H9 (cell line): ENCODE measurements around a stretch of chr20.

DNA sequence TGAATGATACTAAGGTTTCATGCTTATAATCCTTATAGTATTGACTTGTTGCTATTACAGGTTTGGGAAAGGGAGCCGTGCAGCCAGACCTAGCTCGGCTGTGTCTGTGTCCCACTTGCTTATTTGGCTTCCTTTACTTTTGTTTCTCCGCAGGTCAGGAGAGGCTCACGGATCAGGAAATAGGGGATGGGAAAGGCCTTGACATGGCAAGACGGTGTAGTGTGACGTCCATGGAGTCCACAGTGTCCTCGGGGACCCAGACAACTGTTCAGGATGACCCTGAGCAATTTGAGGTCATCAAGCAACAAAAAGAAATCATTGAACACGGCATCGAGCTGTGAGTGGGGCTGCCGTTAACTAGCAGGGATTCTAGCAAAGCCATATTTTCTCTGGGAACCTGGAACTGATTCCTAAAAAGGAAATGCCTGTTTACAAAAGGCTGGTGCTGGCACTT lies 54.4 kb downstream of the ARFGEF2 start:
- PRO-cap: no peak

DNA sequence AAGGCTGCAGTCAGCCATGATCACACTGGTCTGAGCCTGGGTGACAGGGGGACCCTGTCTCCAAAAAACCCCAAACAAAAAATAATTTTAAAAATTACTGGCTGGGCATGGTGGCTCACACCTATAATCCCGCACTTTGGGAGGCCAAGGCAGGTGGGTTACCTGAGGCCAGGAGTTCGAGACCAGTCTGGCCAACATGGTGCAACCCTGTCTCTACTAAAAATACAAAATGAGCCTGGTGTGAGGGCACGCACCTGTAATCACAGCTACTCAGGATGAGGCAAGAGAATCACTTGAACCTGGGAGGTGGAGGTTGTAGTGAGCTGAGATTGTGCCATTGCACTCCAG lies 58.8 kb downstream of the CSE1L start:
- PRO-cap: no peak

- PRO-cap: no peak
Observed at GRCh38 chr20:49124282-49124733, 63.8 kb downstream of the STAU1 start.

DNA sequence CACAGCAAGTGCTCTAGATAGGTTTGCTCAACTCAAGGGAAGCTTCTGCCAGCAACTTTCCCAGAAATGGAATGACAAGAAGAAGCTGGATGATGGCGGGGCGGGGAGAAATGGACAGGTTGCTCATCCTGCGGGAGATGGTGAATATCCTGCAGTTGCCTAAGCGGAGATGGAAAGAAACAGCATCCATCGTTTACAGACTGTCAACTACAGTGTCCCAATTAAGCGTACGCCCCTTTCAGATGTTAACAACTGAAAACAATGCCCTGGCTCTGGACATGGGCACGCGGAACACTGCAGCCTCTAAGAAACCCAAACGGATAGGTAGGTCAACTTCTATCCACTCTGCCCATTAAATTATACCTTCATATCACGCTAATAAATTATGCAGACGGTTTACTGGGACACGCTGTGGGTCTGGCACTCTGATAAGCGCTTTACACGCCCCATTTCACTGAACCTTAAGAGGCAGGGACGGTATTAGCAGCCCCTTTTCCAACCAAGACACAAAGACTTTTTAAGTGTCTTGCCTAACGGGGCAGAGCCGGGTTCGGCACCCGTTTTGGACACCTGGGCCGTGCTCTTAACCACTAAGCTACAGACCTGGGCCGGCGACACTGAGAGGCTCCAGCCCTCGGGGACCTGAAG lies 890 bp downstream of the STAU1 start:
- PRO-cap: no peak

- PRO-cap: no peak
Observed at GRCh38 chr20:49244059-49244820, 25.0 kb downstream of the DDX27 start.

DNA sequence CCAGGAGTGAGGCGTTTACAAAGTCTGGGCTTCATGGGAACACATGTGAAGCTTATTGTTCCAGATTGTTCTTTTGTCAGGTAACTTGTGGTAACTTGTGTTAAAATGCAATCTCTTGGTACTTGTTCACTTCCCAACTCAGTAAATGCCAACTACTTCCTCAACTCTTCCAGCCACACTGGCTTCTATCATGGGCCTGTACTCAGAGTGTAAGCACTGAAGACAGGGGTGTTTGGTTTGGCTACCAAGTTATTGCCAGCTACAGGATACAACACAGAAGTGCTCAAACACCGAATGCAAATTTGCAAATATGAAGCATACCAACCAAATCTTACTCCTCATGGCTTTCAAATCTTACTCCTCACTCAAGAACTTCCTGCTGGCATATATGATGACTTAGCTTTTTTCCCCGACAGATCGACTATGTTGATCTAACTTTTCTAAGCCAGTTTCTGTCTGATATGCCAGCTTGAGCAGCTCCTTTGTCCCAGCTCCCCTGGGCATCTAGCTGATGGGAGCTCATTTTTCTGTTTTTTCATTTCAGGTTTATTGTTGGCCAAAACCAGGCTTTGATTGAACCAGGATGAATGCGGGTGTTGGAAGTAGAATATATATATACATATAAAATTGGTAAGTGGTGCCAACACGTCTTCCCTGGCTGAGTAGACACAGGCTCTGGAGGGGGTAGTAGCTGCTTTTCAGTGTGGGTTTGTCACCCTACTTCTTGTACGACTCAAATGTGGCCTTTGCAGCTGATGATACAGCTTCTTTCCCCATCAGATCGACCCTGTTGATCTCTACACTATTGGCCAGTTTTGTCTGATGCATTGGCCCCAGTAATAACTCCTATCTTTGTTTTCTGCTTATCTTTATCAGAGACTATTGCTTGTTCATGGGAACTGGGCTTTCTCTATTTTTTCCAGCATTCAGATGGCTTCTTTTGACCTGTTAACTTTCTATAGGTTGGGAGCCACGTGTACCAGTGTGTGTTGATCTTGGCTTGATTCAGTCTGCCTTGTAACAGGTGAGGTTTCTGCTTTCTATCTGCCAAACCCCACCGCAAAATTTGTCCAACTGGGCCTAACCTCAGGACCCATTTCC lies 2.4 kb upstream of the ZNFX1 start:
- PRO-cap: bidirectional peak, plus-strand start at position 254 of the sequence, minus-strand start at position 183 of the sequence; bidirectional peak, plus-strand start outside the sequence, minus-strand start at position 1,012 of the sequence

GRCh38 chr20:49281042-49282172 lies 3.5 kb upstream of the ZNFX1 start:
- PRO-cap: bidirectional peak, plus-strand start at chr20:49281184, minus-strand start at chr20:49280952; bidirectional peak, plus-strand start at chr20:49281477, minus-strand start at chr20:49281228

DNA sequence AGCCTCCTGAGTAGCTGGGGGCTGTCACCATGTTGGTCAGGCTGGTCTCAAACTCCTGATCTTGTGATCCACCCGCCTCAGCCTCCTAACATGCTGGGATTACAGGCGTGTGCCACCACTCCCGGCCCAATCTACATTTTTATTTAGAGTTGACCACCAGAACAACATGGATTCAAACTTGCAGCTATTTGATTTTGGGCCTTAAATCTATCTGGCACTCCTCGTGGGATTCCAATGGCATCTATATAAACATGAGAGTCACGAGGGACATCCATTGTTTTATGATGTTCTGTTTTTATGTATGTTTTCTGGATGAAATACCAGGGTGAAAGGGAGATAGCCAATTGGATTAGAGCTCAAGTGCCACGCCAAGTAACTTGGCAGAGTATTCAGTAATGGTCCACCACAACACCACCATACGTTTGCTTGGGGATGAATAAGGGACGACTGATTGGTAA lies 4.4 kb upstream of the ZNFX1 start:
- PRO-cap: no peak

GRCh38 chr20:49282999-49283974 lies 5.4 kb upstream of the ZNFX1 start:
- PRO-cap: no peak

DNA sequence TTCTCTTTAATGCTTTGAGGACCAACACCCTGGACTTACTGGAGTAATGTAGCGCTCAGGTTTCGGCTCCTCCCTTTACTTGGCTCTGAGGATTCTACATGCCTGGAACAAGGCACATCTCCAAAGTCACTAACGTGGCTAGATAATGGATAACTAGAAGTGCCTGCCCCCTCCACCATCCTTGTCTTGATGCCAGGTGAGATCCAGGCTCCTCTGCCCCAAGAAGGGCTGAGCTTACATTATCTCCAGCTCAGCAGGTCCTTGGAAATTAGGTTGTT lies 75.5 kb upstream of the ZNFX1 start:
- PRO-cap: no peak

- PRO-cap: no peak
Observed at GRCh38 chr20:49369315-49370160, 91.7 kb upstream of the ZNFX1 start.

DNA sequence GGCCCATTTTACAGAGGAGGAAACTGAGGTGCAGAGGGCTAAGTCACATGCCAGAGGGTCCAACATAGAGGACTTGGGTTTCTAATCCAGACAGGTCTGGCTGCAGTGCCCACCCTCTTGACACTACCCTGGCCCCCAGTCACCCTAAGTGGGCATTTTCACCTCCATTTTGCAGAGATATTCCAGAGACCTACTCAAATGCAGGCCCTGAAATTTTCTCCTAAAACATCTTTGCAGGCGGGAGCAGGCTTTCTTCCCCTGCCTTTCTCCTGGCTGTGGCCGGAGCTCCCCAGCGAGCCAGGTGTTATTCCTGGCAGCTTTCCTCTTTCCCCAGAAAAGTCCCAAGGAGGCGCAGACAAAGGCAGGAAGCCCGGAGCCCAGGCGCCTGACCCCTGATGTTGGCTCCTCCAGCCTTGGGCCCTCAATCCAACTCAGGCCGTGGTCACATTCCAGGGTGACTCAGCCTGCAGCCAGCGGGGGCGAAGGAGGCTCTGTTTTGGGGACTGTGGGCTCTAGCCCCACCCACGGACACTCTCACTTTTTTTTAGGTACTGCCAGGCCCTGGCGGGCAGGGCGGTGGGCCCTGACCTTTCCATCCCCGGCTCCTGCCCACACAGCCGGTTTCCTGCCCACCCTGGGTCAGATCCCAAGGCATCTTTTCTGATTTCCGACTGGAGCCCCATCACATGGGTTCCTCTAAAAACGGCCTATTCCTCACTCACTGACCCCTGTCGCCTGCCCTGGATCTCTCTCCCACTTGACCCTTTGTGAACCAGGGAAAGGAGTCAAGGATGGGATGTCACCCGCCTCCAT lies 5.7 kb downstream of the PTGIS start:
- PRO-cap: bidirectional peak, plus-strand start at position 333 of the sequence, minus-strand start at position 277 of the sequence; bidirectional peak, plus-strand start at position 445 of the sequence, minus-strand start at position 400 of the sequence

- PRO-cap: no peak
Observed at GRCh38 chr20:49584768-49585141, 16.8 kb upstream of the PTGIS start.

DNA sequence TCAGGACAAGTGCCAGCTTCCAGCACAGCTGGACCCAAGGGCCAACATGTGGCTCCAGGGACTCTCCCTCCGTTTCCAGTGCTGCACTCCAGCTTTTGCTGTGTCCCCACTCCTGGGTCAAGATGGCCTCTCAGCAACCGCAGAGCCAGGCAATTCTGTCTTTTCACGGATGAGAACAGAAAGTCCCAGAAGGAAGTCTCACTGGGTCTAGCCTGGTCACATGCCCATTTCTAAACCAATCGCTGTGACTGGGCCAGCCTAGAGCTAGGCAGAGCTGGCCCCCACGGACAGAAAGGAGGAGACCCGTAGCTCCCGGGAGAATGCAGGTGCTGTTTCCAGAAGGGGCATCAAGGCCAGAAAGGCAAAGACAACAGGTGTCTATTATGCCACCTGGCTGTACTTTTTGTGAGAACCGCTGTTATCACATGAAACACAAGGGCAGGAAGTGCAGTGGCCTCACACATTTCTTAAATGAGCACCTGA lies 36.9 kb upstream of the B4GALT5 start:
- PRO-cap: no peak

DNA sequence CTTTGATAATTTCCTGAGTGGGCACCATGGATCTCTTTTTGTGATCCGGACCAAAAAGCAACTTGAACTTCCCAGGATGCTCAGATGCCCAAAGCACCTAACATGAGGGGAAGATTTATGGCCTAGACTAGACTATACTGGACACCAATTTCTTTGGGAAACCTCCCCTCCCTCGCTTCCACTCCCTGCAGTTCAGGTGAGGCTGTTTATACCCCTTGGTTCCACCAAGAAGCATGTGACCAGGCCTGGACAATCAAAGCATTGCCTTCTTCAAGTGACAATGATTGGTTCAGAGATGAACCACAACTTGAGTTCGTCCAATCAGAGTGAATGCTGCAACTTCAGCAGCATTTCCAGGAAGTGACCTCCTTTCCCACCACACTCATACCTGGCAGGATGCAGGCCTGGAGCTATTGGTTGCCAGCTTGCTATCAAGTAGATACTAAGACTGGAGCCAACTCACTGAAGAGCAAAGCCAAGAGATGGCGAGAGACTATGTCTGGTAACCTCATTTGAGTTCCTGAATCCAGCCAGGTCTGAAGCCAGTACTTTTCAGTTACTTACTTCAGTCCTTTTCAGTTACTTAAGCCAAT lies 45.6 kb upstream of the SLC9A8 start:
- PRO-cap: unidirectional peak, plus-strand start at position 385 of the sequence

DNA sequence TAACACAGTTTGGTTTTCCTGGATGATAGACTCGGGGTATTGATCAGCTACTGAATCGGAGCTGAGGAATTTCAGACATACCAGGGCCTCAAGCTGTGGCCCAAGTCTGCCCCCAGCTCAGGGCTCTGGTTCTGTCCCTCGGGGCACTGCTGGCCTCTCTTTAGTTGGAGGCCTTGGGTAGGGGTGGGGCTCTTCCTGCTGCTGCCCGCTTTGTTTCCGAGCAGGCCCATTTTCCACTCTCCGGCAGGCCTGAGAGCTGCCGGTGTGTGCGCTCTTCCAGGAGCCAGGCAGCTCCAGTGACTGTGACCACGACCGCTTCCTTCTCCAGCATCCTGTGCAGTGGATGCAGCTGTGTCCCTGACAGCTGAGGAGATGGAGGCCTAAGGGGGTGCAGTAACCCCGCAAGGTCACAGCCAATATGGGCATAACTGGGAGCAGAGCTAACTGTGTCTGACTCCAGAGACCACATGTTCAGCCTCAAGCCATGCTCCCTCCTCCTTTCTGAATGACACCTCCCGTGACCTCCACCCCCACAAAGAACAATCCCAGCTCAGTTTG lies 28.1 kb downstream of the SPATA2 start:
- PRO-cap: no peak

- PRO-cap: no peak
Observed at GRCh38 chr20:49956666-49957582, 20.7 kb downstream of the RNF114 start.

- PRO-cap: no peak
Observed at GRCh38 chr20:50048291-50048979, 64.5 kb downstream of the UBE2V1 start.

DNA sequence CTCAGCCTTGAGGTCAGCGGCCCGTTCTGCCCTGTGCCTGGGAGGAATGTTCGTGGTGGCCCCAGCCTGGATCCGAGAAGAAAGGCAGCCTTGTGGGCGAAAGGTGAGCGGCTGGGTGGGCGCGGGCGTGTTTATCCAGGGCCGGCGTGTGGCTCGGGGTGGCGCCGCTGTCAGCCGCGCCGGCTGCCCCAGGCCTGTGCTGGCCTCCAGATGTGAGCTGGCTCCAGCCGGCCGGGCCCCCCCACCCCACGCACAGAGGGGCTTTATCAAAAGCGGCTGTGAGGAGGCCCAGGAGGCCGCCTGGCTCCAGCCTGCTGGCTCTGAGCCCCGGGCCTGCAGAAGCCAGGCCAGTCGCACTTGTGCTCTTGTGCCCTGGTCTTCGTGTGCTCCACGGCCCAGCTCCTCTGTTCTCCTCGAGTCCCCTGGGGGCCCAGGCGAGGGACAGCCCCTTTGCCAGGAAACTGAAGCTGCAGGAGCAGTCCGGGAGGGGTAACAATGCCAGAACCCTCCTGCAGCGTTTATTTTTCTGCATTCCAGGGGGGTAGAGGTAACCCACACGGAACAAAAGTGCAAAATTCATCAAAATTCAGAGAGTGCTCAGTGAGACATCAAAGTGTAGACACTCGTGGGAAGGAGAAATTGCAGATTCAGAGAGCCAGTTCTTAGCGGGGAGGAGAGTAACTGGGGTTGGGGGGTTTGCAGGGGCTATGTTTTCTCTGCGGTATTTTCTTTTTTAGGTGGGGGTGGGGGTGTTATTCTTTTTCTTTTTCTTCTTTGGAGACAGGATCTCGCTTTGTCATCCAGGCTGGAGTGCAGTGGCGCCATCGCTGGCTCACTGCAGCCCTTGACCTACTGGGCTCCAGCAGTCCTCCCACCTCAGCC lies 57.8 kb downstream of the UBE2V1 start:
- PRO-cap: no peak

- PRO-cap: no peak
Observed at GRCh38 chr20:50154193-50154864, 806 bp upstream of the PEDS1 start.